AG08470 (cell line): ENCODE measurements around a stretch of chr7.

DNA sequence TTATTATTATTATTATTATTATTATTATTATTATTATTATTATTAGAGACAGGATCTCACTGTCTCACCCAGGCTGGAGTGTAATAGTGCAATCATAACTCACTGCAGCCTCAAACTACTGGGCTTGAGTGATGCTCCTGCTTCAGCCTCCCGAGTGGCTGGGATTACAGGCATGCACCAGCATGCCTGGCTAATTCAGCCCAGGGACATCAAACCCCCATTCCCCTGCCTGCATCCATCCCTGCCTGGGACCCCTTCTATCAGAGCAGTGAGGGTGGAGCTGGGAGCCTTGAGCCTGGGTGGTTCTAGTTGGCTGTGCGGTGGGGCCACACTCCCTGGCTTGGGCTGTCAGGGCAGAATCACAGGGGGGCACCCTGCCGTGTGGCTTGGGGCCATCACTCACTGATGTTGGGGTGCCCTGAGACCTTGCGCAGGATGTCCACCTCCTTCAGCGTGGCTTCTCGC lies 5.5 kb downstream of the PHKG1 start:
- RRBS = no CpG with 5 or more reads among the region's 6 CpGs

- RRBS = no CpG with 5 or more reads among the region's 2 CpGs
Measured at GRCh38 chr7:56090395-56090693, 2.4 kb downstream of the PHKG1 start.

DNA sequence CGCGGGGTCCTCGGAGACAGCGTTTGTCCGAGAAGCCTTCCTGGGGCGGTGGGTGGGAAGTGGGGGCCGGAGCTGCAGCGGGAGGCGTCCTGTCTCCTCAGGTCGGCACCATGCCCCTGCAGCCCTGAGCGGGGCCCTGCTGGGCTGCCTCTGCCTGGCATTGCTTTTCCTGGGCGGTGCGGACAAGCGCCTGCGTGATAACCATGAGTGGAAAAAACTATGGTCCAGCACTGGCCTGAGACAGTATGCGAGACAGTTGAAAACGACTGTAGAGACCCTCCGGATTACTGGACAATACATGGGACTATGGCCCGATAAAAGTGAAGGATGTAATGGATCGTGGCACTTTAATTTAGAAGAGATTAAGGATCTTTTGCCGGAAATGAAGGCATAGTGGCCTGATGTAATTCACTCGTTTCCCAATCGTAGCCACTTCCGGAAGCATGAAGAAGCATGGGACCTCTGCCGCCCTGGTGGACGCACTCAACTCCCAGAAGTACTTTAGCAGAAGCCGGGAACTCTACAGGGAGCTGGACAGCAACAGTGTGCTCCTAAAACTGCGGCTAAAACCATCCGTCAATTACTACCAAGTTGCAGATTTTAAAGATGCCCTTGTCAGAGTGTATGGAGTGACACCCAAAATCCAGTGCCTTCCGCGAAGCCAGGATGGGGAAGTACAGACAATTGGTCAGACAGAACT lies 59.5 kb upstream of the NUPR2 start:
- RRBS = 71% methylated on average over 4 of the region's 31 CpGs

GRCh38 chr7:56448117-56448725 lies 332.0 kb upstream of the NUPR2 start:
- RRBS = 24% methylated on average over 10 of the region's 25 CpGs

DNA sequence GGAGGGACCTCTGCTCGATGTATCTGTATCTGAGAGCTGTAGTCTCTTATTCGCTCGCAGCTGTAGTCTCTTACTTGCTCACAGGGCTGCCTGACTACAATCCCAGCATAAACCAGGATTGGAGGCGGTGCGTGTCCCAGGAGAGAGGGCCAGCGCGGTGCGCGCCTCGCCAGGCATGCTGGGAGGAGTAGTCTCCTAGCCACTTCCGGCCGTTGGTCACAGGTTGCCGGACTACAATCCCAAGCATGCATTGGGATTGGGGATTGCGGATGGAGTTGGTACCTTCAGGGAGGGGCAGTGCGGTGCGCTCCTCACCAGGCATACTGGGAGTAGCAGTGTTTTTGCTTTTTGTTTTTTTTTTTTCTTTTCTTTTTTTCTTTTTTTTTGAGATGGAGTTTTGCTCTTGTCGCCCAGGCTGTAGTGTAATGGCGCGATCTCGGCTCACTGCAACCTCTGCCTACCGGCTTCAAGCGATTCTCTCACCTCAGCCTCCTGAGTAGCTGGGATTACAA lies 421.8 kb upstream of the NUPR2 start:
- RRBS = no CpG with 5 or more reads among the region's 22 CpGs

- RRBS = 0% methylated on average over 1 of the region's 40 CpGs
Measured at GRCh38 chr7:57404393-57405031, 45.5 kb upstream of the ZNF716 start.

GRCh38 chr7:63480161-63480592 lies 518.5 kb upstream of the ZNF722 start:
- RRBS = no CpG with 5 or more reads among the region's 1 CpG

GRCh38 chr7:64559168-64559598 lies 3.7 kb downstream of the ZNF680 start:
- RRBS = no CpG with 5 or more reads among the region's 5 CpGs

DNA sequence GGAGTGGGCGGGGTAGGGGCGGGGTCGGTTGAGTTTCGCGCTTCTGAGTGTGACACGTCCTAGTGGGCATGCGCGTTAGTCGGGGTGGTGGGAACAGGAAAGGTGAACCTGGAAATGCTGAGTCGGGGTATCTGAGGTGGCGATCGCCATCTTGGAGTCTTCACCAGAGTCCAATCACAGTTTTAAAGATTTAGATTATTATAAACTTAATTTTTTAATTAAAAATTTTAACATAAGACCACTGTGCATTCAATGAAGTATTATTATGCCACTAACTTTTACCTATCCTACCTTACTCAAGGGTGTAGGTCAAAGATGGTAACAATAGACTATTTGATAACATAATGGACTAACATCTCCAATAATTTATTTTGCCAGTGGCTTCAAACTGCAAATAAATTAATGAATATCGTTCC lies 45.8 kb downstream of the ZNF138 start:
- RRBS = no CpG with 5 or more reads among the region's 13 CpGs

DNA sequence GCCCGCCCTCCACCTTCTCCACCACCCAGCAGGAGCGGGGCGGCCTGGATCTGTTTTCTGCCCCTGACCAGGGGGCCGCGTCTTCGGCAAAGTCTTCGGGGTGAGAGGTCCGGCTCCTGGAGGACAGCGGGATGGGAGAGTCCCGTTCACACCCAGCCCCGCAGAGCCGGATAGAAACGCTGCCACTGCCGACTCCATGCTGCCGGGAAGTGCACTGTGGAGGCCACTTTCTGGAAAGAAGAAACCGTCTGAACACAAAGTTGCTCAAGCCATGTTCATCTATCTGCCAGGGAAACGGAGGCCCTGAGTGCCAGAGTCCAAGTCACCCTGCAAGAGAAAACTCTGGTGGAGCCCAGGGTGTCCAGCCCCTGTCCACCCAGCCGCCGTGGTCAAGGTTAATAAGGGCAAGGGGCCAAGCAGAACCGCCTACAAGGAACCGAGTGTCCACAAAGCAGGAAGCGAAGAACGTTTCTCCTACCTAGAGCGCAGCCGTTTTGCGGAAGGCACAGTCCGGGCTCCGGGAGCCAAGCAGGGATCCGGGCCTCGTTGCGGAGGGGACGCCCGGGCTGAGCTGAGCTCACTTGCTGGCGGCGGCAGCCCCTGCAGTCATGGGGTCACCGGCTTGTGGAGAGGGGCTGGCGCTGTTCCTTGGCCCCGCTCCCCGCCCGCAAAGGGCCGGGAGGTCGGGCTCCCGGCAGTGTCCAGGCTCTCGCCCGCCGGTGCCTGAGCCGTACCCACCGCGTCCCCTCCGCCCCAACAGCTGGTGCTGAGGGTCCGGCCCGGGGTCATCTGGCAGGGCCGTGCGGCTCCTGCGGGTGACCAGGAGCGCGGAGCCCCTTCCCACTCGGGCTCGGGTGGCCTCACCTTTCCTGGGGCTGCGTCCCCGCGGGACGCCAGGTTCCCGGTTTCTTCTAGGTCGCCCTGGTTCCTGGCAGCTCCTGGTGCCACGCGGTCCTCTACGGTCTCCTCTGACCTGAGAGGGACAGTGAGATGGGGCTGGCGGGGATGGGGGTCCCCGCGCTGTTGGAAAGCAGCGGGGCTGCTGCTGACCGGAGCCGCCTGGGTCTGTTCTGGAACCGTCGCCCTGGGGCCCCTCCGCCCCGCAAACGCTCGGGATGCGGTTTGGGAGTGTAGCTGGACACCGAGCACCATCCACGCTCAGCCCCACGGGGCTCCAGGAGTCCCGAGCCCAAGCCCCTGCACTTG lies 14.1 kb upstream of the ZNF273 start:
- RRBS = 31% methylated on average over 20 of the region's 85 CpGs

GRCh38 chr7:64890668-64891273 lies 12.3 kb upstream of the ZNF273 start:
- RRBS = no CpG with 5 or more reads among the region's 2 CpGs

- RRBS = no CpG with 5 or more reads among the region's 12 CpGs
Measured at GRCh38 chr7:64997763-64998680, 8.5 kb downstream of the ERV3-1 start.

- RRBS = no CpG with 5 or more reads among the region's 2 CpGs
Measured at GRCh38 chr7:65036548-65036946, 30.1 kb upstream of the ERV3-1 start.

GRCh38 chr7:65509313-65509618 lies 135.6 kb downstream of the ZNF92 start:
- RRBS = no CpG with 5 or more reads among the region's 35 CpGs

DNA sequence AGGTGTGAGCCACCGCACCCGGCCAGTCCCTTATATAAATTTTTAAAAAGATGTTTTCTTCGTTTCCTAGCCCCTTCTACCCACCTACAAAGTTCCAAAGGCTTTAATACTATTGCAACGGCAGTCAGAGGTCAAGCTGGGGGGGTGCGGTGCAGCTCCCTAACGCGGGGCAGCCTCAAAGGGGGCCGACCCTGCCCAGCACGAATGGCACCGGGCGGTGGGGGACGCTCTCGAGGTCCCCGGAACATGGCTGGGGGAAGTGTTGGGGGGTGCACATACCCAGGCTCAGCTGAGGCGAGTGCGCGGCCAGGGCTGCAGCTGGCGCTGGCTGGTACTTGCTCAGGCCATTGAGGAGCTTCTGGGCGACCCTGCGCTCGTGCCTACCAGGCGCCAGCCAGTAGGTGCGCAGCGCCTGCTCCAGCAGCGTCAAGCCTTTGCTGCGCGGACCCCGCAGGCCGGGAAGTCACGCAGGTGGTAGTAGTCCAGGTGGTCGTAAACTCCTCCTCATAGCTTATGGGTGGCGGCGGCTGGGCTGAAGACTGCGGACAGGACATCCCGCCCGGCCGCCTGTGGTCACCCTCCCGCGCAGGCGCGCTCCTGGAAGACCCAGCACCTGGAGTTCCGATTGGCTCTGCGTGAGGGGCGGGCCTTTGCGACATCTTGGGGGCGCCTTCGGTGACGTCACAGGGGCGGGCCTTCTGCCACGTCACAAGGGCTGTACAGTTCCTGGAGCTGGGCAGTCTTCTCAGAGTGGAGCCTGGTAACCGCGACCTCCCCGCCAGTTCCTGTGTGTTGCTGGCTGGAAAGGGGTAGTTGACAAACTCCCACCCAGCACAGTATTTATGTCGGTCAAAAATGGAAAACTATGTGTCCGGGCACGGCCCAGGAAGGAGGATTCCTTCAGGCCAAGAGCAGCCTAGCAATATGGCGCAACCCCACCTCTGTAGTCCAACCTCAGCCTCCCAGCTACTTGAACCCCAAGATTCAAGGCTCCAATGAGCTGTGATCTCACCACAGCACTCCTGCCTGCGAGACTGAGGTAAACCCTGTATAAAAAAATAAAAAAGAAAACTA lies 102.3 kb upstream of the VKORC1L1 start:
- RRBS = no CpG with 5 or more reads among the region's 58 CpGs

DNA sequence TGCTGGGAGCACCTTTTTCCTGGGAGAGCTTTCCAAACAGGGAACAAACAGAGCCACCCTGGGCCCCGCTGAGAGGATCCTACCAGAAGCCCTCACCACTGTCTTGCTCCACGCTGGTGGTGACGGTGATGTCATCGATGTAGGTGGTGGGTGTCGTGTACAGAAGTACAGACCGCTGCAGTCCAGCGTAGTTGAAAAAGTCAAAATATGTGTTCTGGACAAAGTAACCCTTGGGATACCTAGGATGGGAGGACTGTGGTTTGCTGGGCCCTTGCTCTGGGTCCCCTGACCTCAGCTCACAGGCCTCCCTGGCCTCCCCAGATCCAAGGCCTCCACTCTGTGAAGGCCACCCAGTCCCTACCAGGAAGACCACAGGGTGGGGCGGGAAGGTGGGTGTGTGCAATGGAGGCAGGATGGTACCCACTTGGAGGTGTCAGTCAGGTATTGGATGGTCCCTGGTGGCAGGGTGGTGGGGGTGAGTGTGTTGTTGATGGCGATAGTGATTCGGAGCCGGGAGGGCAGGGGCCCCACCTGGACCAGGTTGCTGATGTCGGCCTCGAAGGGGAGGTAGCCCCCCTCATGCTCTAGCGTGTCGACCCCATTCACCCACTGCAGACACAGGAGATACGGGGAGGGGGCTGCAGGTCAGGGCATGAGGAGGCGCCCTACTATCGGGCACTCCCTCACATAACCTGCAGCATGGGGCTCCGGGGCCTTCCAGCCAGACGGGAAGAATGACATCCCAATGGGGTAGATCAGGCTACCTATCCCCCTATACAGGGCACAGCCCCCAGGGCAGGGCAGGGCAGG lies 2.5 kb downstream of the GUSB start:
- RRBS = no CpG with 5 or more reads among the region's 20 CpGs

DNA sequence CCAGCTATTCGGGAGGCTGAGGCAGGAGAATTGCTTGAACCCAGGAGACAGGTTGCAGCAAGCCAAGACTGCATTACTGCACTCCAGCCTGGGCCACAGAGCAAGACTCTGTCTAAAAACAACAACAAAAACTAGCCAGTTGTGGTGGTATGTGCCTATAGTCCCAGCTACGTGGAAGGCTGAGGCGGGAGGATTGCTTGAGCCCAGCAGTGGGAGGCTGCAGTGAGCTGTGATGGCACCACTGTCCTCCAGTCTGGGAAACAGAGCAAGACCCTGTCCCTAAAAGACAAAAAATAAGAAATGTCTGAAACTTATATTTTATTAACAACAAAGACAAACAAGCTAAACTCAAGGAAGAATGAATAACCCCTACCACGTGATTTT lies 18.1 kb downstream of the ASL start:
- RRBS = no CpG with 5 or more reads among the region's 4 CpGs

- RRBS = no CpG with 5 or more reads among the region's 7 CpGs
Measured at GRCh38 chr7:66170676-66171331, 34.3 kb upstream of the TPST1 start.

GRCh38 chr7:66209716-66210439 lies 4.7 kb downstream of the TPST1 start:
- RRBS = no CpG with 5 or more reads among the region's 2 CpGs

DNA sequence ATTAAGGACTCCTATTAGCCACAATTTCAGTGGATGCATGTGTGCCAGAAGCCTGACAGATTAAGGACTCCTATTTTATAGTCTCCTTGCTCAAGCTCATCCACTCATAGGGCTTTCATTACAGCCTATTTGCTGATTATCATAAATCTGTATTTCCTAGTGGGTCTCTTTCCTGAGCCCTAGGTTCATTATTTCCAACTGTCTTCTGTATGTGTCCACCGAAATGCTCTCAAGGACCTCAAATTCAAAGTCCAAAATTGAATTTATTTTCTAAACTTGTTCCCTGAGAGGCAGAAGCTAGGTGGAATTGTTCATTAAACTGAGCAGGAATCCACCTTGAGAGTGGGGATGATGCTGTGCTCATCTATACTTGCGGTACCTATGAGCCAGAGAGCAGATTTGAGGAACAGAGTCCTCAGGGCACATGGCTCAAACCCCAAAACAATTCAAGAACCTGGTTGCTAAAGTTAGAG lies 92.0 kb downstream of the TPST1 start:
- RRBS = no CpG with 5 or more reads among the region's 2 CpGs